LHCN-M2 (cell line): ENCODE measurements around a stretch of chr5.

DNA sequence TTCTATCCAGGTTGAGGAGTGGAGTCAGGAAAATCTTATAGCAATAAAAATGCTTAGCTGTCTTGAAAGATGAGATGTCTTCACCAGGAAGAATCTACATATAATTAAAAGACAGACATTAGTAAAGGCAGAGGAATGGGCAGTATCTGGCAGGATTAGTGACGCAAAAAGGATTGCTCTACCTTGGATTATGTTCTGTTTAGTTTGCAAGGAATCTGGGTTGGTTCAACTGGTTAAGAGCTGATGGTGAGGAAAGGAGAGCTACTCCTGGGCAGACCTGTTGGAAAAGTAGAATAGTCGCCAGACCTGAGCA lies 318.4 kb downstream of the ADGRV1 start:
- RAMPAGE, long total RNA: no peak

DNA sequence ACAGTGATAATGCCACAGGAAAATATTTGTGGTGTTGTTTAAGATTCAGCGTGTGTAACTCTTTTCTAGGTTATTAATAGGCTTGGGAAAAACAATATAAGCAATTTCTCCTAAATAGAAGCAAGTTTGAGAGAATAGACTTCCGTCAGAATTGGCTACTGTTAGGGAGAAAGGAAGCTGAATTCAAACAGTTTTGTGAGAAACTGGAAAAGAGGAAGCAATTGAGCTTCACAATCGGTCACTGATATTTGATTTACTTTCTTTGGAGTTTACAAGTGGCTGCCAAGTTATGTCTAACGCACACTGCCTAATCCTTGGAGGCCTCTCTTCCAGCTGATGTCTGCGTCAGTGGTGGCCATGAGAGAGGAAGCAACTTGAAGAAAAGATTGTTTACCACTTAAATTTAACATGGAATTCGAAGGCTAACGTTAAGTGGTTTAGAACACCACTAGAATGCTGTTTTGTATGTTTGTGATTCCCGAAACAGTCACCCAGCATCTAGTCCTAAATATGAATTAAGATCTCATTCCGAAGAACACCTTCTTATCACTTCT lies 319.5 kb downstream of the ADGRV1 start:
- RAMPAGE, long total RNA: no peak

DNA sequence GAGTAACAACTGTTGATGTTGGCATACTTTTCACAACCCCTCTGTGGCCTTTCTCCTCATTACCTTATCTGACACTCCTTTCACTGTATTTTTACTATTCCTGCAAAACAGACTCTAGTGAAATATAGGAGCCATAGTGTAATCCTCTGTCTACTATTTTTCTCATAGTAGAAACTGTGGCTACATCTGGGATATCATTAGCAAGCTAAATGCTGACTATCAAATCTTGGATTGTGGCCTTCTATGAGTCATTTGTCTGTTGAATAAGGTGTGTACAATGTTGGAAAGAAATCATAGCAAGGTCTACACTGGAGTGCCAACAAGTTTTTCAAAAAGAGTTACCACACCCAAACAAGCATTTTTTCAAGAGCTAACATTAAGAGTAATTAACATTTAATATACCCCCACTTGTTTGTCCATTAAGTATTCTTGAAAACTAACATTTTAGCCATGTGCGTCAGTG lies 330.2 kb downstream of the ADGRV1 start:
- RAMPAGE, long total RNA: no peak

DNA sequence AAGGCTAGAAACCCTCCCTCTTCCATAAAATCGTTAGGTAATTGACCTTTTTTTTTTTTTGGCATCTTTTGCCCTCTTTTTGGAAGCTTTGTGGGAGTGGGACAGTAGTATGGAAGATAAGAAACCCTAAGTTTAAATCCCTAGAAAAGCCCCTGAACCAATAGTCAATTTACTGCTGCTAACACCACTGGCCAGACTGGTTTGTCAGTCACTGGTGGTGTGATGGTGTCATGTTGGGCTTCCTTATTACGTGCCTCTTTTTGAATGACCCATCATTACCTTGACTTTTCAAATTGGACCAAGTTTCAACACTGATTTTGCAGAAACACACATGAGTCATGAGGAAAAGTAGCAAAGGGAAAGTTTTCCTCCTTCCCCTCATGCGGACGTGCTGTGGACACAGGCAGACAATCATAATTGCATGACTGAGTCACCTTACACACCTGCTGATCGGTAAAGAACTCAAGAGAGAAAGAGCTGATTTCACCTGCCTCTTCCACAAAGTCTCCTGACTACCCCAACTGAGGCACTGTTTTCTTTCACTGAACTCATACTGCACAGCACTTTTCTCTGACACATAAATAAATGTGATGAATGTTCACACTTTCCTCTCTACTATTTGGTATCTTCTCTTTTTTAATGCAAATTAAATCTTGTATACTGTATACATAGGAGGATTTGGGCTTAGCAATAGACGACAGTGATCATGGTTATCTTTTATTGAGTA lies 324.5 kb downstream of the ARRDC3 start:
- RAMPAGE, long total RNA: no peak

- RAMPAGE, long total RNA: no peak
Observed at GRCh38 chr5:91145160-91145768, 237.9 kb downstream of the ARRDC3 start.

DNA sequence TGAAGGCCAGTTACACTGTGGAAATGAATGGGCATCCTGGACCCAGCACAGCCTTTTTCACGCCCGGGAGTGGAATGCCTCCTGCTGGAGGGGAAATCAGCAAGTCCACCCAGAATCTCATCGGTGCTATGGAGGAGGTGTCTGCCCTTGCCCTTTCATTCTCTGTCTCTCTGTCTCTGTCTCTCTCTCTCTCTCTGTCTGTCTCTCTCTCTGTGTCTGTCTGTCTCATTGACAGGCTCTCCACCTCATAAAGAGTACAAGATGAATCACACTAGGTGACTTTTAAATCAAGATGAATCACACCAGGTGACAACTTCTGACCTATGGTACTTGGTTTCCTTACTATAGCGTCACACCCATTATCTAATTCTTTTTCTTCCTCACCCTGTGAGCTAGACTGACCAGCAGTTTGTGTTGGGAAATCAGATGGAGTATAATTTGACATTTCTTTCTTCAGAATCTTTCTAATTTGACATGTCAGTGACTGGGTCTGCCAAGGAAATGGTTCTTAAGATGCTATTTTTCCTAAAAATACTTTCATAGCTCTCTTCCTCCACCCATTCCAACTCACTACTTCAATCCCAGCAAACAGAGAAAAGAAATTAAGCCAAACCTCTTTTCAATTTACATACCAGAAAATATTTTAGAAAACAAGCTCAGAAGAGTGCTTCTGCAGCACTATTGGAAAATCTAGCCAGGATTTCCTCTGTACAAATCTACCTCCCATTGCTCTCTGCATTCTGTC lies 232.9 kb downstream of the ARRDC3 start:
- RAMPAGE, long total RNA: no peak

GRCh38 chr5:91310725-91311308 lies 72.3 kb downstream of the ARRDC3 start:
- RAMPAGE, long total RNA: no peak

GRCh38 chr5:91313943-91314683 lies 69.0 kb downstream of the ARRDC3 start:
- RAMPAGE, long total RNA: no peak

- RAMPAGE, long total RNA: no peak
Observed at GRCh38 chr5:93578920-93579400, 4.1 kb upstream of the NR2F1 start.

- RAMPAGE, long total RNA: no peak
Observed at GRCh38 chr5:93581934-93582465, 1.0 kb upstream of the NR2F1 start.

DNA sequence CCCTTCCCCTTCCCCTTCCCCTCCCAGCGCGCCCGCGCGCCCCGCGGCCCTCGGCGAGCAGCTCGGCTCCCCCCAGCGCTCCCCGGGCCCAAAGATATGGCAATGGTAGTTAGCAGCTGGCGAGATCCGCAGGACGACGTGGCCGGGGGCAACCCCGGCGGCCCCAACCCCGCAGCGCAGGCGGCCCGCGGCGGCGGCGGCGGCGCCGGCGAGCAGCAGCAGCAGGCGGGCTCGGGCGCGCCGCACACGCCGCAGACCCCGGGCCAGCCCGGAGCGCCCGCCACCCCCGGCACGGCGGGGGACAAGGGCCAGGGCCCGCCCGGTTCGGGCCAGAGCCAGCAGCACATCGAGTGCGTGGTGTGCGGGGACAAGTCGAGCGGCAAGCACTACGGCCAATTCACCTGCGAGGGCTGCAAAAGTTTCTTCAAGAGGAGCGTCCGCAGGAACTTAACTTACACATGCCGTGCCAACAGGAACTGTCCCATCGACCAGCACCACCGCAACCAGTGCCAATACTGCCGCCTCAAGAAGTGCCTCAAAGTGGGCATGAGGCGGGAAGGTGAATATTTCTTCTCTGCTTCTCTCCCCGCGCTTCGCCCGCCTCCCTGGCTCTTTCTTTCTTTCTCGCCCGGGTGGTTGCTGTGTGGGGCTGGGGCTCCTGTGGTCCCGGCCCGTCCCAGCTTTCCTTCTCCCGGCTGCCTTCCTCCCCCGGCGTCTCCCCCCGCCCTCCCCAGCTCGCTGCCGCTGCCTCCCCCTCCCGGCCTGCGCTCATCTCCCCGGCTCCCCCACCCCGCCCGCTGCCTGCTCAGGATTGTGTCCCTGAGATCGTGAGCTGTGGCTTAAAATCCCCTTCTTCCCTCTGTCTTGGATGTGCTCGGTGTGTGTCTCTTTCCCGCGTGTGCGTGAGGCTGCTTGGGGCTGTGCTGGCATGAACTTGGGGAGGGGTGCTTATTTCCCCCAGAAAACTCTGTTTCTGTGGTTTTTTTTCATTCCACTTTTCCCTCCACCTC lies 2.2 kb downstream of the NR2F1 start:
- RAMPAGE, long total RNA: no peak

- RAMPAGE, long total RNA: no peak
Observed at GRCh38 chr5:93622247-93622917, 39.4 kb downstream of the NR2F1 start.

- RAMPAGE, long total RNA: no peak
Observed at GRCh38 chr5:93856241-93856725, 114.9 kb upstream of the POU5F2 start.

DNA sequence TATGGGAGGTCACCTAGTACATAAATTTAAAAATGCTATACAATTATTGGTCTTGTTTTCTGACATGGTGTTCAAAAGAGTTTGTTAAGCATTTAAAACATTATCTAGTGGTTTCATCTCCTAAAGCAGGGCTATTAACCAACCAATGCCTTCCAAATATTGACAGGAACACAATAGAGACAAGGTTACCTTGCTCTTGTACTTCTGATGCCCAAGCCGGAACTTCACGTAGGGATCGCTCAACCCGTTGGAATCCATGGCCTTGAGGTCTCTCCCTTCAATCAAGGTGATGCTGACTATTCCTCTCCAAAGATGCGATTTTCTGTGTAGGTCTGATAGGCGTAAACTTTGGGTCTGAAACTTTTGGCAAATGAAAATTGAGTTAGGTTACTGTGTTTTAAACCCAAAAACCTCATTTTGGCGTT lies 294.2 kb downstream of the SLF1 start:
- RAMPAGE, long total RNA: no peak

DNA sequence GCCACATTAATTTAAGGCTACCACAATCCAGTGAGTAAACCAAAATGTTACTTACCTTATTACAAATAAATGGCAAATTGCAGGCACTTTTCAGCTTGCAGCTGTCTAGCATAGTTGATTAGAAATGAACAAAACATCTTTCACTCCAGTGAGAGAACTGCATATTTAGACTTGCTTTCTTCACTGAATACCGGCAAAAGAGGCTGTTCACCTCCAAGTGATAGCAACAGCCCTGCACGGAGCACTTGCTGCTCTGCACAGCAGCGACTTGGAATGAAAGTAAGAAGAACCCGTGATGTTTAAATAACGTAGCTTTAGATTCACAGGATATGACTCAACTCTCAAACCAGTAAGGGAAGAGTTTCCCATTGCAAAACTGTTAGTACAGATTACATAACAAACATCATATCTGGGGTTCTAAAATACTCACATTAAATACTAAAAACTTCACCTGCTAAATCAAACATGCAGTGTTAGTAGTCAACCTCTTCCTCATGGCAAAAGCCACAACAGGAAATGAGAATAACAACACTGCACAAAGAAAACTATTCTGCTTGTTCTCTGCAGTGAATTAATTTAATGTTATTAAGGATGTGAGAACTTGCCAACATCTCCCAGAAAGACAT lies 203.4 kb downstream of the MCTP1 start:
- RAMPAGE, long total RNA: start-site peak on the minus strand centred at position 239 of the sequence, 74 bp wide, 18 reads

DNA sequence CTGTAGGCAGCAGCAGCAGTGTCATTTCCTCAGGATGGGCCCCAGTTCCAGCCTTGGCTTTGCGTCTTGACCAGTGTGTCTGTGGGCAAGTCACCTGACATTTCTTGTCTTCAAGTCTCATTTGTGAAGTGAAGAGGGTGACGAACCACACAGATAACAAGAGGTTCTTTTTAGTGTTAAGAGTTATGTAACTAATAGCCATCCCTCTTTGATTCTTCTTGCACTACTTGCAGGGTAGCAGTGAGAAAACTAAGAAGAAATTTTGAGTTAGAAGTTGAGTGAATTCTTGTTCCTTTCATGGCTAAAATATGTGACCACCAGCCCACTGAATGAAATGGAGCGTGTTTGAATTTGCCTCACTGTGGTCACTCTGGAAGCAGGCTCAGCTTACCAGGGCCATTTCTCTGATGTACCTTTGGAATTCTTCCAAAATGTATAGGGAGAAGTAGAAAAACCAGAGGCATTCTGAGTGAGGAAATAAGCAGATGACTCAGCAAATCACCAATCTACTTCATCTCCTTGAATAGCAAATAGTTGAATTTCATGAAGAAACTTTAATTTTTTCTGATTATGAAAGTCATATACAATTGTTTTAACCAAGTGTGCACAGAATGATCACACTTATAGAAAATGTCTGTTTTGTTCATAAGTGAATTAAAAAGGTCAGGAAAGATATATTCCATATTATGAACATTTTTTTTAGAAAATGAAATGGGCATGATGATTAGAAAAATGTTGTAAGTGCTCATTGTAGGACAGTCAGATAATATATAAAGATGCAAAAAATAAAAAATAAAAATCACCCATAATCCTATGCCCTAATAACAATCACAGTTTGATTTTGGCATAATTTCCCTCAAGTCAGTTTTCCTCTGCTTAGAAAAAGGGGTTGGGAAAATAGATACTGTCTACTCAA lies 42.6 kb downstream of the RHOBTB3 start:
- RAMPAGE, long total RNA: no peak

DNA sequence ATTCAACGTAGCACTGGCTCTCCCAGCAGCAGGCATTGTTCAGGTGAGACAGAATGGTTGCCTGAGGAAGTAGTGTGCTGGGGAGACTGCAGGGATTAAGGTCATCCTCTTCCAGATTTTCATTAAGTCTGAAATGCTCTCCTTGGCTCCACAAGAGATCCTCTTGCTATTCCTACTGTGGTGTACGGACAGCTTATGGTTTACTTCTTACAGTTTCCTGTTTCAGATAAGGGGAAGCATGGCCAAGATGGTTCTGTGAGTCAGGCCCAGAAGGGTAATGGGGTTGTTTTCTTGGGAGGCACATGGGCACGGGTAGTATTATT lies 43.0 kb downstream of the GLRX start:
- RAMPAGE, long total RNA: no peak

GRCh38 chr5:95836440-95837326 lies 14.2 kb upstream of the GLRX start:
- RAMPAGE, long total RNA: no peak

DNA sequence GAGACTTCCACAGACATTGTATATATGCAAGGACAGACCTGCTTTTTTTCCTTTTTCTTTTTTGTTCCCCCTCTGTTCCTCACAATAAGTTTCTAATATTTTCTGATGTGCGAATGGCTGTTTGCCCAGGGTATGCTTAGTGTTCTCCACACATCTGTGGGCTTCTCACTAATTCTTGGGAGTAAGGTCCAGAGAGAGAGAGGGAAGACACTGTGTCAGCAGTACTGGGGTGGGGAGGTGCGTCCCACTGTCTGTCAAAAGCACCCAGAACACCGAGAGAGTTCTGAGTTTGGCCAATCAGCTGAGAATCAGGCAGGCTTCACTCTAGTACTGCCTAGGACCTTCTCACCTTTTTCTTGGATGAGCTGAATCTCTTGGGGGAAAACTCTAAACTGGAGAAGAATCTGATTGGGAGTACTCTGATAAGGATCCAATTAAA lies 61.8 kb downstream of the ELL2 start:
- RAMPAGE, long total RNA: no peak

GRCh38 chr5:95936760-95937401 lies 24.8 kb downstream of the ELL2 start:
- RAMPAGE, long total RNA: no peak